Vermiform appendix (tissue), 1 donor: ENCODE measurements around a stretch of chr12.

GRCh38 chr12:130960726-130961205 lies 7.1 kb downstream of the ADGRD1 start:
- PRO-cap = no peak

- PRO-cap = no peak
Observed at GRCh38 chr12:130993704-130994407, 40.1 kb downstream of the ADGRD1 start.

DNA sequence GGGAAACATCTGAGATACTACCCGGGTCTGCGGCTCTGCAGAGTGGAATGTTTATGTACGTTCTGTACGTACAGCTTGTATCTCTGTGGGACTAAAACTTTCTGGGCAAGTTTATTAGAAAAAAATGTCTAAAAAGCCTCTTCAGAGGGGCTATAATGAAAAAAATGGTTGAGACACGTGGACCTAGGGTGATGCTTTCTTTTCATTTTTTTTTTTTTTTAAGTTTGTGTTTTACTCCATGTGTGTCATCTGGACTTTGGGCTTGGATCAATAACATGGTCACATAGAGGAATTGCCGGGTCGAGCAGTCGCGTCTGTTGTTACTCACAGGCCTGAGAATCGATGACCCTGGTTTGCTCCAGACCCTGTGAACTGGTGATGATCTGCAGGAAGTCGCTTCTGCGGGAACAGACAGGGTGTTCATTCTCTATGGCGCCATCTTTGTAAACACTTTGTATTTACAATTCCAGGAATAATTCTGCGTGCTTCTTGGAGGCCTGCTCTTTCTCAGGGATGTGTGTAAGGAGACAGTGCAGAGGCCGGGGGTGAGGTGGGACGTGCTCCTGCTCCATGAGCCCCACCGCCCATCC lies 58.5 kb downstream of the ADGRD1 start:
- PRO-cap = no peak

GRCh38 chr12:131129314-131129665 lies 175.6 kb downstream of the ADGRD1 start:
- PRO-cap = no peak

- PRO-cap = no peak
Observed at GRCh38 chr12:131267977-131268428, 314.3 kb downstream of the ADGRD1 start.

GRCh38 chr12:131366181-131366968 lies 344.5 kb upstream of the SFSWAP start:
- PRO-cap = no peak

DNA sequence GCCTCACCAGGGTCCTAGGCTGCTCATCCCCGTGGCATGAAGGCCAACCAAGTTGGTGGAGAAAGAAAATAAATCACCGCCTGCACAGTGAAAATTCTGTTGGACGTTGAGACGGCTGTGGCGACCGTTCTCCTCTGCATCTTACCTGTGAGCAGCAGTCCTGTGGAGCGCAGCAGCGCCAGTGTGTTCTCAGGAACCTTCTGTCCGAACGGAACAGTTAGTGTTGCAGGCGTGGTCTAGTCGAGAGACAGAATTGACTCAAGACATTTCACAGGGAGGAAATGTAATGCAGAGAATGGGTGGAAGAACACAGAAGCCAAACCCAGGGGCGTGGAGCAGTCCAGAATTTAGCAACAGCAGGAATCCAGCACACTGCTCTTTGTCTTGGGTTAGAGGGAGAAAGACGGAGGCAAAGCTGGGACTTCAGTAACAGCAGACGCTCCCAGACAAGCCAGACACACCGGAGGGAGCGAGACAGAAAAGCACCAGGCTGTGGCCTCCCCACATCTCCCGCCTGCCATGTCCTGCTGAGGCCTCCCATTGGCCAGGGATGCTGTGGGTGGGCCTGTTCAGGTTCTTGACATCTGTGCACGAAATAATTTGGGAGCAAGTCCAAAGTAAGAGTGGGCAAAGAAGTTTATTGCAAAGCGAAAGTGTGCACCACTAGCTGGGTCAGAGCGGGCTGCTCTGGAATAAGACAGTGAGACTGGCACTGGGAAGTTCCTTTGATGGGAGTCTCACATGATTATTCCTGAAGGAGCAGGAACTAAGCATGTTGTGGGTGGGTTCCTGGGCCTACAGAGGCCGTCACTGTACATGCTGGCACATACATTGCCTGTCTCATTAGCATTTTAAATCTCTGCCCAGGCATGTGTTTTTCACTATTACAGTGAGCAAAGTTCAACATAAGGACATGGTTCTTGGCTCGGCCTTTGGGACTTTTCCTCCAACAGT lies 339.4 kb upstream of the SFSWAP start:
- PRO-cap = no peak

DNA sequence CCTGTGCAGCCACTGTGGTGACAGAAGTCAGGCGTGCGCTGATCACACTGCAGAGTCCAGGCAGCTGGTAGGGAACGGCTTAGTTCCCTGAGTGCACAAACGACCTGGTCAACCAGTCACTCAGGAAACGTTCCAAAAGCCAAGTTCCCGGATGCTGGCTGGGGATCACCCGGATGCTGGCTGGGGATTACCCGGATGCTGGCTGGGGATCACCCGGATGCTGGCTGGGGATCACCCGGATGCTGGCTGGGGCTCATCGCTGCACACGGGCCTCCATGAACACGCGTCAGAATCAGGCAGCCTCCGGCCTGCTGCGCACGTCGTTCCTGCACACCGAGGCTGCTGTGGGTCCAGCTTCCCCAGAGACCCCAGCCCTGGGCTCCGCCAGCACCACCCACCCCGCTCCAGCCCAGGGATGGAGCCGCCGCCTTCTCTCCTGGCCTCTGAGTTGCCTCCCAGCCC lies 254.1 kb upstream of the SFSWAP start:
- PRO-cap = no peak

DNA sequence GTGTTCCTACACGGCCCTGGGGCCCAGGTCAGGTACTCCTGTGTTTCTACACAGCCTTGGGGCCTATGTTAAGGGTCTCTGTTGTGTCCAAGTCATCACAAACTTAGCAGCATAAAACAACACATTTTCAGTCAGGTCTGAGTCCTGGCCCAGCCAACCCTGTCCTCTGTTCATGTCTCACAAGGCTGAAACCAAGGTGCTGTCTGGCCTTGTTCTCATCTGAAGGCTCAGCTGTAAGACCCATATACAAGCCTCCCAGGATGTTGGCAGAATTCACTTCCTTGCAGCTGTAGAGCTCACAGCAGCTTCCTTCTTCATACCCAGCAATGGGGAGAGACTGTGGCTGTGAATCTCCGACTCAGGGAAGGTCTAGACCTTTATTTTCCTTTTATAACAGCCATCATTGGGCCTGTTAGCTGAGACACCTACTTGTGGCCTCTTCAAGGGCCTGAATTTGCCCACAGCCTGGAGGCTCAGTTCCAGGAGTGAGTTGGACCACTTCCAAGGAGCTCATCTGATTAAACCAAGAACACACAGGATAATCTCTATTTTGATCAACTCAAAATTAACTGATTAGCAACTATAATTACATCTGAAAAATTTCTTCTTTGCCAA lies 107.4 kb upstream of the SFSWAP start:
- PRO-cap = no peak

DNA sequence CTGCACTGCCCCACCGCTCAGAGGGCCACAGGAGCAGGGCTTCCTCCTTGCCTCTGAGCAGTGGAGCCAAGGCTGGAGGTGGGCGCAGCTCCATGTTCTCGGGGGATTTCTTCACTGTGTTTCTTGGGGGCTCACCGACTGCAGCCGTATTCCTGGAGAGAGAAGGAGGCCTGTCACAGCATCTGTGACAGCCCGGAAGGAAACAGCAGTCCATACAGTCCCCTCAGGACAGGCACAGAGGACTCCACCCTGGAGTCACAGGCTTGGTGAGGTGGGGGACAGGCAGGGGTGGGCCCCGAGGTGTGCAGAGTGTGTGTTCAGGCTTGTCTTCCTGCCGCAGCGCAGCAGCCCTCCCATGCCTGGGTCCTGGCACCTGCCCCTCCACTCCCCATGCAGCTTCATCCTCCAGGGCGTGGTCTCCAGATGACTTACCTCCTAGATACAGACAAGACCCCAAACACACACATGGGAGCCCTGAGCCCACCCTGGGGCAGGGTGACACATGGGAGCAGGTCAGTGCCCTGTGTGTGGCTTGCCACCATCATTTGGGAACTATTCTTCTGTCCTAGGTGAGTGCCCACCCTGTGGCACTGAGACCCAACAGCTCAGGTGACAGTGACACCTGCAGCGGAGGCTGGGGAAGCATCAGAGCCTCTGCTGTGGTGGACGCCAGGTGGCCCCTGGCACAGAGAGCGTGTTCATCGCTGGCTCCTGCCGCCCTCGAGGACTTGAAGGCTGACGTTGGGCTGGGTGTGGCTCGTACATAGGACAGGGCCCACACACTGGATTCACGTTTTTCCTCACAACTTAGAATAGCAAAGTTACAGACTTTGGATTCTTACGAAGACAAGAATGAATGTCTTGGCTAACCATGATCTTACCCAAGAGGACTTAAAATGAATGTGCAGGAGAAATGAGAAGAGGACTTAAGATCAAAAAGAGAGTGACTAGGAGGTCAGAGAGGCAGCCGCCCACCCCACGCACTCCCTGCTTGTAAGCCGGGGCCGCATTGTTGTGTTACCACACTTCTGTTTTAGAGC lies 22.9 kb downstream of the SFSWAP start:
- PRO-cap = no peak

- PRO-cap = no peak
Observed at GRCh38 chr12:131793006-131793423, 35.2 kb upstream of the MMP17 start.

DNA sequence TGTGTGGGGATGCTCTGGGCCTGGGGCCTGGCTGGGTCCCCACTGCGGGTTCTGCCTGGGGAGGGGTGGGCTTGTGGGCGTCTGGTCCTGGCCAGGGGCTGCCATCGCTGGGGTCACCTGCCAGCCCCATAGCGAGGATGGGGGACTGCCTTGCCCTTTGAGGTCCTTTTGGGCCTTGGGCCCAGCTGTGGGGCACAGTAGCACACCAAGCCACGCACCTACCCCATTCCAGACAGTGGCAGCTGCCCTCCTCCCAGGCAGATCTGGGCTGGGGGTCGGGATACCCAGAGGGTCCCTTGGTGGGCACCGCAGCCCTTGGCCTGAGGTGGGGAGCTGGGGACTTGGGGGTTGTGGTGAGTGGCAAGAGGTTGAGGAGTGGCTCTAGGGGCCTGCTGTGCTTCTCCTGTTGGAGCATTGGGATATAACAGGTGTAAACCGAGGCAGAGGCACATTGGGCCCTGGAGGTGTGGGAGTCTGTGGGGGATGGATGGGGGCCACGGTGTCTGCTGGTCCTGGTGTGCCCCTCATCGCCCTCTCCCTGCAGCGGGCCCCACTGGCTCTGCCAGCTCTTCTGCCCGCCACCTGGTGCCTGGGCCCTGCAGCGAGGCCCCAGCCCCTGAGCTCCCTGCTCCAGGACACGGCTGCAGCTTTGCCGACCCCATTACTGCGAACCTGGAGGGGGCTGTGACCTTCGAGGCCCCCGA lies 11.0 kb upstream of the PUS1 start:
- PRO-cap = no peak

DNA sequence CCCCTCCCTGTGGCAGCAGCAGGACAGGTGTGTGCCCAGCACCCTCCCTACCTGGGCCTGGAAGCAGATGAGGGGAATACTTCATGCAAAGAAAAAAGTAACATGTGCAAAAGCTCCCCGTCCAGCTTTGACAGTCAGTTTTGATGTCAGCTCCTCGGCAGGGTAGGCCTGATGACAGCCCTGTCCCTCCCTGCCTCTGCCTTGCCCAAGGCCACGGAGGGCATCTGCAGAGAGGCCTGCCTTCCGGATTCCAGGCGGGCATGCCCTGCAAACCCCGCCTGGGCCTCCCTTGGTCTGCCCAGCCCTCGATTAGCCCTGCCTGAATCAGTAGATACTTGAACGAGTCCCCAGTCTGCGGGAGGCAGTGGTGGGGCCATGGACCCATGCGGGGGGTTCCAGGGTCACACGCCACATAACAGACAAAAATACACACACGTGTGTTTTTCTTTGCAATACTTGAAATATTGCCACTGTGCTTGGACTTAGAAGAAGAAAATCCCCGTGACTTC lies 6.7 kb upstream of the PUS1 start:
- PRO-cap = no peak

DNA sequence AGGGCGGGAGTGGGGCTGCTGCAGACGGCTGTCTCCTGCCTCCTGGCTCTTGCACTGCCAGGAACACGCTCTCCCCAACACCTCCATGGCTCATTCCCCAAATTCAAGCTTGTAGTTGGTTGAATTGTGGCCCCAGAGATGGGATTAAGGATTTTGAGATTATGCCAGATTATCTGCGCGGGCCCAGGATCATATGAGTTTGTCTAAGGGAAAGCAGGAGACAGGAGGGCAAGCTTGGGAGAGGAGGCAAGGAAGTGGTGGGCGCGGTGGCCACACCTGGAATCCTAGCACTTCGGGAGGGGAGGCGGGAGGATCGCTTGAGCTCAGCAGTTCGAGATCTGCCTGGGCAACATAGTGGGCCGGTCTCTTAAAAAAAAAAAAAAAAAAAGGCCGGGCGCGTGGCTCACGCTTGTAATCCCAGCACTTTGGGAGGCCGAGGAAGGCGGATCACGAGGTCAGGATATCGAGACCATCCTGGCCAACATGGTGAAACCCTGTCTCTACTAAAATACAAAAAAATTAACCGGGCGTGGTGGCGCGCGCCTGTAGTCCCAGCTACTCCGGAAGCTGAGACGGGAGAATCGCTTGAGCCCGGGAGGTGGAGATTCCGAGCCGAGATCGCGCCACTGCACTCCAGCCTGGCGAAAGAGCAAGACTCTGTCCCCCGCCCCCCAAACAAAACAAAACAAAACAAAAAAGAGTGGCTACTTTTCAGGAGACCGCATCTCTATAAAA lies 921 bp upstream of the PUS1 start:
- PRO-cap = no peak

GRCh38 chr12:132070922-132071355 lies 73.2 kb downstream of the DDX51 start:
- PRO-cap = no peak

GRCh38 chr12:132138701-132139486 lies 5.2 kb downstream of the DDX51 start:
- PRO-cap = no peak

GRCh38 chr12:132163178-132163647 lies 19.0 kb downstream of the NOC4L start:
- PRO-cap = no peak

GRCh38 chr12:132278924-132279433 lies 50.4 kb downstream of the GALNT9 start:
- PRO-cap = no peak

DNA sequence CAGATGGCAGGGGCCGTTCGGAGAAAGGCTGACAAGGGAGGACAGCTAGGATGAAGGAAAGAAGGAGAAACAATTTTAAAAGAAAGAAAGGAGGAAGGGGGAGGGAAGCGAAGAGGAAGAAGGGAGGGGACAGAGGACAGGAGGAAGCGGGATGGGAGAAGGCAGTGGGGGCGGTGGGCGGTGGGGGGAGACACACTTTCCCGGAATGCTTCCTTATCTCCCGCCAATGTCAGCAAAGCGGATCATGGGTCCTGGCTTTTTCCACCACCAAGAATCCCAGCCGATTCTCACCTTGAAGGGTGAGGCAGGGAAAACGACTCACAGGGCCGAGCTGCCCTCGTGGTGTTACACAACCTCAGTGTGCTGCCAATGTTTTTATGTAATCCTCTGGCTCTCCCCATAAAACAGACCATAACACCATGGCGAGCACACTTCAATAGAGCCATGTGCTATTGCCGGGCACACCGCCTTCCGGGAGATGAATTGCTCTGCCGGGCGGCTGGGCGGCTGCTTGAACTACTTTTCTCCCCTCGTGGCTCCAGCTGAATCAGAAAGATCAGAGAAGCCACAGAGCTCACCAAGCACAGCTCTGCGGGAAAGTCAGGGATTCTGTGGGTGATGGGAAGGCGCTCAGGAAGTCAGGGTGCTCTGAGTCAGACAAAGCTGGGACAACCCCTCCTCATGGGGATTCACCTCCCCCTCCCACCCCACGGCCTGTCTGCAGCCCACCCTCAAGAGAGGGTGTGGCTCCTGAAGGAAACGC lies 2.1 kb downstream of the GALNT9 start:
- PRO-cap = no peak

GRCh38 chr12:132328739-132329462 lies 488 bp downstream of the GALNT9 start:
- PRO-cap = no peak